Colon Carcinoma Metastatic in the Brain (tissue), 2 donors: Measurements from ENCODE around the genes PDPR, EXOSC6, ST3GAL2 and IL34.

DNA sequence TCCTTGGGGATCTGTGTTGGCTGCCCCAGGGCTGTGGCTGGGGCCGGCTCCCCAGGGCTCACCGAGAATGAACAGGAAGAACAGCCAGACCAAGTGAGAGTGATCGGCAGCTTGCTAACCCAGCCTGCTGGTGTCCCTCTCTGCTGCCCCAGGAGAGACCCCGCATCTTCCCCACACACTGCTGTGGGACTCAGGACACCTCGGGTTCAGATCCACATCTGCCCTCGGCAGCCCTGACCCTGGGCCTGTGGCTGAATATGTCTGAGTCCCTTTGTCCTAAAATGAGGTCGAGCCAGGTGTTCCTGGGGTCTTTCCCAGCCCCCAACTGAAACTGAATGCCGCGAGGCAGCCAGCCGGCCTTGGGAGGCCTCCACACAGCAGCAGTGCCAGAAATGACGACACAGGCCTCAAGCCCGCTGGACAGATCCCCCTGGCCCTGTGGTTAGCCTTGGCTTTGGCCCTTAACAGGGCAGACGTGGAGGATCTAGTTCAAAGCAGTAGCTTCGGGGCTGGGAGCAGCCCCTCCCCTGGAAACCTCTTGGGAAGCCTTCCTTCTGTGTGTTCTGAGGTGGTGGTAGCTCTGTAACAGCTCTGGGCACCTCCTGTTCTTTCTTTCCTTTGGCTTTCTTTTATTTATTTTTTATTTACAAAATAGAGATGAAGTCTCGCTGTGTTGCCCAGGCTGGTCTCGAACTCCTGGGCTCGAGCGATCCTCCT, 23.8 kb upstream of the CLEC18A start:
- PRO-cap, 2 experiments, result no peak in any of the 2 experiments

DNA sequence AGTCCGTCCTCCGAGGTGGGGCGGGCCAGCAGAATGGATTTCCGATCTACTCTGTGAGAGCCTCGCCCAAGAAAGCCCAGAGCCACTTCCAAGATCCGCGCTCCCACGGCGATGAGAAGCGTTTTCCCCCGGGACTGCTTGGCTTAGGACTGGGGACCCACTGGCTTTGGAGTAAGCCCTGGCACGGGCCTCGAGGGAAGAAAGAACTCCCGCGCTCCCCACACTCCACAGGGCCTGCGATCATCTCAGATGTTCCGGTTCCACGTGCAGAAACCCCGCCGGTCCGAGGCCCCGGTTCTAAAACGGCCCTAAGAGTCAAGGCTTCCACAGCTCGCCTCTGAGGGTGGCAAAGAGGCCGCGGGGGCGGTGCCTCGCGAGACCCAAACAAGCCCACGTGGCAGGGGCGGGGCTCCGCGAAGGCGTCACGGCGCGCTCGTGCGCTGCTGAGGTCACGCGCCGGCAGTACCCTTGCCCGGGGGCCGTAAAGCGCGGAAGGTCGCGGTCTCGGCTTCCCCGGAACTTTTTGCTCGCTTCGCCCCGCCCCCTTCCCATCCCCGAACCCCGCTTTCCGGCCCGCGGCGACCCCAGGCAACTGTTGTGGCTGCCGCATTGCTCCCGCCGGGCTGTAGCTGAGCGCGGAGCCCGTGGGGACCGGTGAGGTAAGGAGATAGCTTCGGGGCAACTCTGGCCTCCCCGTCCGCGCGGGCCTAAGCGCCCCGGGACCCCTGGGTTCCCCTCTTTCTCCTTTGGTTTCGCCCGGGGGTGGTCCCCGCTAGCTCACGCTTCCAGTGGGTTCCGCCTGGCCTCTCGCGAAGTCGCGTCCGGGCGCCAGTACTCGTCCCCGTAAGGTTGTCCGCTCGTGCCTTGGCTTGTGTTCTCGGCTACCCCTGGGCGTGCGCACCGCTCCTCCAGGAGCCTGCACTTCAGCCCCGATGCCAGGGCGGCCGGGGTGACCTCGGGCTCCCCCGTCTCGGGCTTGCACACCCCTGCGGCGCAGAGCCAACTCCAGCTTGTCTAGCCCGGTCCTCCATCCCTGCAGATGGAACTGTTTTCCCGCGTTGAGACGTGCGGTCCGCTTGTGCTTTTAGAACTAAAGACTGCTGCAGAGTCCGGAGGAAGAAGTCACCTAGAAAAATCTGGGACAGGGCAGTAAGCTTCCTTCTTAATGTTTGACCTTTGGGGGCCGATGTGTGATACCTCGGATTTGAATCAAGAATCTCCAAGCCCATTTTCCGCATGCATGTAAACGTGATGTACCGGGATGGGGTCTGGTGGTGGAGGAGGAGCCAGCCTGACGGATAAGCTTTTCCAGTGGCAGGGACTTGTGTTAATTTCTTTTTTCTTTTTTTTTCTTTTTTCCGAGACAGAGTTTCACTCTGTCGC, at the start of gene PDPR:
Gene PDPR, plus strand, starts transcription at position 551 of the 1,383 bp plus-strand sequence.
- PRO-cap, 2 experiments, result peak in 1 of 2 experiments; most common plus-strand start position 462 of the sequence (in 1)

DNA sequence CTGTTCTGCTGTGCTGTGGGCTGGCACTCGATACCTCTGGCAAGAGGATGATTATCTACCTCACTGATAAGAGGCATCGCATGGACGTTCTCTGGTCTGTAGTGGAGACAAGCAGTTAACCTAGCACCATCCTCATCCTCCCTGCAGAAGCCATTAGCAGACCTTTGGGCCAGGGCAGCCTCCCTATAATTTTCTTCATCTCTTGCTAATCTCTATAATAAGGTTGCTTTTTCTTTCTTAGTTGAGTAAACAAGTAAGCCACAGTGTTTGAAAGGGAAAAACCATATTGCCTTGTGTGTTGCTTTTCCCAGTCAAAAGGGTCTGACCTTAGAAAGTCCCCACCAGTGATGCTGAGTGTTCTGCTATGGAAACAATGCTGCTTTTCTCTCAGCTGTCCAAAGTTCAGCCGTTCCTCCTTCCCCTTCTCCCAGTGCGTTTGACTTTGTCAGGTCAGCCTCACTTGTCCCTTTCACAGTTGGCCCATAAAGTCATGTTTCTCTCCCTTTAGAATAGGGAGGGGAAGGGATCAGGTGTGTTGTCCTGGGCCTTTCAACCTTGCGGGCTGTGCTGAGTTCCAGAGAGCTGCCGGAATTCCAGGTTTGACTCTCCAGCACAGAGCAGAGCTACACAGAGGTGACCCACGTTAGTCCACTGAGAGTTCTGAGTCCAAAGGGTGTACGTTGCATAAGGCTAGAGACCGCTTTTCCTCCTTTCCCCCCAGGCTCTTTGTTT, 16.0 kb upstream of the CLEC18C start:
- PRO-cap, 2 experiments, result no peak in any of the 2 experiments

GRCh38 chr16:70187905-70188481, 14.4 kb downstream of the CLEC18C start:
- PRO-cap, 2 experiments, result no peak in any of the 2 experiments

GRCh38 chr16:70198692-70199104, 25.1 kb downstream of the CLEC18C start:
- PRO-cap, 2 experiments, result no peak in any of the 2 experiments

DNA sequence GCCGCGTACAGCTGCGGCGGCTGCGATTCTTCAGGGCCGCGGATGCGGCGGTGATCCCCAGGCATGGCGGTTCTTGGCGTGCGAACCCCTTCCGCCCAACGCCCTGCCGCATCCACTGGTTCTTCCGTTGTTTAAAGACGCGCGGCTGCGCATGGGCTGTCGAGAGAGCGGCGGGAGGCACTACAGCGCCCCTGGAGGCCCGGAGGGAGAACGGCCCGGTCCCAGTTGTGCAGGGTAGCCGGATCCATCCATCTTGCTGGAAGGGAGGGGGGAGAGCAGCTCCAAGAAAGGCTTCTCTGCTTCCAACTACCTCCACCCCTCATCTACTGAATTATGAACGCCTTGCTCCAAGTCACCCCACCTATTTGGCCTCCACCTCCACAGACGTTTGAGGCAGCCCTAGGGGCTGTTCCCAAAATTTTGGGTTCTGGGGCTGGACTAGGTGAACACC, at the start of gene EXOSC6:
Gene EXOSC6, minus strand, starts transcription at position 105 of the 451 bp plus-strand sequence.
- PRO-cap, 2 experiments, result peak in 2 of 2 experiments; most common minus-strand start position 129 of the sequence (in 2)

- PRO-cap, 2 experiments, result no peak in any of the 2 experiments
Measured at GRCh38 chr16:70264671-70265246, 13.0 kb upstream of the EXOSC6 start.

GRCh38 chr16:70380228-70380400, 33.4 kb downstream of the DDX19A start:
- PRO-cap, 2 experiments, result no peak in any of the 2 experiments

DNA sequence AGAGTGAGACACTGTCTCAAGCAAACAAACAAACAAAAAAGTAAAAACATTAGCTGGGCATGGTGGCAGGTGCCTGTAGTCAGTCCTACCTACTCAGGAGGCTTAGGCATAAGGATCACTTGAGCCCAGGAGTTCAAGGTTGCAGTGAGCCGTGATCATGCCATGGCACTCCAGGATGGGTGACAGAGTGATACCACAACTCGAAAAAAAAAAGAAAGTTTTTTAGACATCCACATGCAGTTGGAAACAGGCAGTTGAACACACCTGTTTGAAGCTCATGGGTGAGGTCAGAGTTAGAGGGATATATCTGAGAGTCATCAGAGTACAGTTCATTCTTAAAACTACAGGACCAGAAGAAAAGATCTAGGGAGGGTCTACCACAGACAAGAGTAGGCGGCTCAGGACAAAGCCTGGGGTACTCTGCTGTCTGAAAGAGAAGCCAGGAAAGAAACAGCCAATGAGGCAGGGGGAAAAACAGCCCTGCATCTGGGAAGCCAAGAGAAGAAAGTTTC, 35.1 kb downstream of the ST3GAL2 start:
- PRO-cap, 2 experiments, result no peak in any of the 2 experiments

GRCh38 chr16:70422231-70422868, 16.6 kb downstream of the ST3GAL2 start:
- PRO-cap, 2 experiments, result peak in 1 of 2 experiments; most common minus-strand start chr16:70422651 (in 1)

DNA sequence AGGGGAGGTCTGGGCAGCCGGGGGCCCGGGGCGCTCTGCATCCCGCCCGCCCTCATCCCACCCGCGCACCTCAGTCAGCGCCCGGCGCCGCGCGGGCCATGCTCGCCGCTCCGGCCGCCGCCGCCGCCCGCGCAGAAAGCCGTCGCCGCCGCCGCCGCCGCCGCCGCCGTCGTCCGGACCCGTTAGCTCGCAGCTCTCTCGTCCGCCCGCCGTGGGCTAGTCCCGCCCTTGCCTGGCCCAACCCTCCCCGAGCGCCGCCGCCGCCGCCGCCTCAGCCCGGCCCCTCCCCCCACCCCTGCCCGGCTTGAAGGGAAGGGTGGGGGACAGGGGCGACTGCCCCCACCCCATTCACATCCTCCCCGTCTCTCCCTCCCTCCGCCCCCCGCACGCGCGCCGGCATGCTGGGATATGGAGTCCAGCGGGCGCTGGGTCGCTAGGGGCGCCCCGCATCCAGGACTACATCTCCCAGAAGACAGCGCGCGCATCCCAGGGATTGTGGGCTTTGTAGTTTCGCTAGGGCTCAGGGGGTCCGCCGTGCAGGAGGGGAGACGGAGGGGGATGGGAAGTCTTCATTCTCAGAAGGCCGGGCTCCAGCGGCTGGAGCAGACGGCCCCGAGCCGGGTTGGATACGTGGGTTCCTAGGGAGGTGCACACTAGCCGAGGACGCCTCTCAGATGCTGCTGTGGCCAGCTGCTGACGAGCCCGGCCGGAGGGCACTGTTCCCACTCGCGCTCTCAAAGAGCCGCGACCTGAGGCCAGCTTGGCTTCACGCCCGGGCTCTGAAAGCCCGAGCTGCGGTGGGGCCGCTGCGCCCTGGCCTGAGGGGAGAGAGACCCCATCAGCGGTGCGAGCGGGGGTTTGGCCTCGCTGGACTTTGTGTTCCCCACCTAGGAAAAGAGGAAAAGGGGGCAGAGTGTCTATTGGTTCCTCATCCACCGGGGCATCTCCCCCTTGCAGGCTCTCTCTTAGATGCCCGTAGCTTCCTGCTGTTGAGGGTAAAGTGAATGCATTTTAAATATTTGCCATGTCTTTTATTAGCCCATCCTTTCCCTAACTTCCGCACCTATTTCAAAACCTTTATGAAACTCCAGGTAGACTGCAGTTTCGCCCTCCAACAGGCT, at the start of gene ST3GAL2:
Gene ST3GAL2, minus strand, starts transcription at position 221 of the 1,121 bp plus-strand sequence.
- PRO-cap, 2 experiments, result peak in 2 of 2 experiments; most common plus-strand start position 683 of the sequence (in 1); most common minus-strand start position 184 of the sequence (in 1)

GRCh38 chr16:70526379-70527078, 2.9 kb downstream of the SF3B3 start:
- PRO-cap, 2 experiments, result no peak in any of the 2 experiments

DNA sequence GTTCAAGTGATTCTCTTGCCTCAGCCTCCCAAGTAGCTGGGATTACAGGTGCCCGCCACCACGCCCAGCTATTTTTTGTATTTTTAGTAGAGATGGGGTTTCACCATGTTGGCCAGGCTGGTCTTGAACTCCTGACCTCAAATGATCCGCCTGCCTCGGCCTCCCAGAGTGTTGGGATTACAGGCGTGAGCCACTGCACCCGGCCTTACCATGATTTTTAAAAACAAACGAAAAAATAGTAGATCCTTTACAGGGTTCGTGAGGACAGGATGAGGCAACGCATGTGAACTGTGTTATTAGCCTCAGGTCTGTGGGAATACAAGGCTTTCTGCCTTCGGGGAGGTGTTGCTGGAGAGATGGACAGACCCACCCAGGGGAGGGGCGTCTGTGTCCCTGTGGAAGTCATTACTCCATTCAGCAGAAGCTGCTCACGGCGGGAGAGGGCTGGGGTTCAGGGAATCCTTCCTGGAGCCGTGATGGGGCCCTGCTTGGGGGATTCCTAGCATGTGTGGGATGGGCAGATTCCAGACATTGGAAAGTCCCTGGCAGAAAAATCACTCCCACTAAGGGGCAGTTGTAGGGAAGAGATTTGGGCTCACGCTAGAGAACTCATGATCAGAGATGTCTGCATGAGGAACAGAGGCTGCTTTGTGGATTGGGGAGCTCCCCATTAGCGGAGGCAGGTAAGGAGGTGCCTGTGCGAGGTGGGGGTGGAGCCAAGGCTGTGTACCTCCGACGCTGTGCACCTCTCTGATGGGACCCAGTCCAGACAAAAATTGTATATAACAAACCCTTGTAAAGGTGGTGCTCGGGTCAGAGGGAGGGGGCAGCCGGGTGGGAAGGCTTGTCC, 56.4 kb upstream of the IL34 start:
- PRO-cap, 2 experiments, result no peak in any of the 2 experiments

- PRO-cap, 2 experiments, result no peak in any of the 2 experiments
Measured at GRCh38 chr16:70646107-70647002, at the start of gene IL34. Gene IL34 (plus strand): TSS chr16:70646559.

GRCh38 chr16:70693068-70693657, 7.3 kb upstream of the MTSS2 start:
- PRO-cap, 2 experiments, result no peak in any of the 2 experiments

GRCh38 chr16:70724620-70725766, 39.1 kb upstream of the MTSS2 start:
- PRO-cap, 2 experiments, result no peak in any of the 2 experiments

DNA sequence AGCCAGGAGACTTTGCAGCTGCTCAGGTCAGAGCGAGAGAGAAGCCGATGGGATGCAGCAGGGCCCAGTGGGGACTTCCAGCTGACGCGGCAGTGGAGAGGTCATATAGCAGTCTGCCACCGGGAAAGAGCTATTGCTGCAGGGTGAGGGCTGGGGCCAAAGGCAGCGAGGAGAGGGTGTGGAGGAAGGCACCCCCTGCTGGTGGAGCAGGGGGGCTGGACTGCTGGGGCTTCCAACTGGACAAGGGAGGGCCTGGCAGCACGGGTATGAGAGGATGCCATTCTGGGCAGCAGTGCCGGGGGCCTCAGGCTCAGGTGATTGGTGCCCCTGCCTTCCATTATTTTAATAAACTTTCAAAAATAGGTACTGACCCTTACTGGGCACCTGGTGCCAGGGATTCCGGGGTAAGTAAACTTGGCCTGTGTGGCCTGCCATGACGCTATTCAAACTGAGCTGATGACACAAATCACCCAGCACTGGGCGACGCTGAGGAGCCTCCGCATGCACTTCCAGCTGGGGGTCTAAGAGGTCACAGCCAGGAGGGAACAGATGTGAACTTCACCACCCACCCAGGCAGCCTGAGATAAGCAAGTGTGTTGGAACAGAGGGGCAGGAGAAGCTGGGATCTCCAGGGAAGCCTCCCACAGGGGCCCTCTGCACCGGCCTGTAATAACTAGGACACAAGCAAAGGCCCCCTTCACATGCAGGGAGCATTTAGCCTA, 52.7 kb upstream of the MTSS2 start:
- PRO-cap, 2 experiments, result no peak in any of the 2 experiments

DNA sequence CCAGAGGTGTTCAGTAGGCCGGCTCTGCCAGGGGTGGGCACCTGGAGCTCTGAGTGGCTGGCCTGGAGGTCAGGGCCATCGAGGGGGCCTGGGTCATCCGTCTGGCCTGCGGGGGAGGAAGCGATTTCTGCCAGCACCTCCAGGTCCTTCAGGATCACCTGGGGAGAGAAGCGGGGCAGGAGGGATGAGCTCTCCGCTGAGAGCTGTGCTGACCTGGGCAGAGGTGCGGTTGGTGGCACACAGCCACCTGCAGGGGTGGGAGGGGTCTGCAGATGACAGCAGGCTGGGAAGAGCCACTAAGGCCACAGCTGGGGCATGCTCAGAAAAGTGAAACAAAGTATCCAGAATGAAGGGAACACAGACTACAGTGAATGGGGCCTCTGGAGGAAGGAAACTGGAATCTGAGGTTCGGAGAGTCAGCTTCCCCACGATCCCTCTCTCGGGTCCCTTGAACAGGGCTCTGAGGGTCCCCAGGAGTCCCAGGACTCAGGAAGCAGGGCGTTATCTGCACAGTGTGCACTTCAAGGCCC, 56.5 kb downstream of the VAC14 start:
- PRO-cap, 2 experiments, result no peak in any of the 2 experiments

DNA sequence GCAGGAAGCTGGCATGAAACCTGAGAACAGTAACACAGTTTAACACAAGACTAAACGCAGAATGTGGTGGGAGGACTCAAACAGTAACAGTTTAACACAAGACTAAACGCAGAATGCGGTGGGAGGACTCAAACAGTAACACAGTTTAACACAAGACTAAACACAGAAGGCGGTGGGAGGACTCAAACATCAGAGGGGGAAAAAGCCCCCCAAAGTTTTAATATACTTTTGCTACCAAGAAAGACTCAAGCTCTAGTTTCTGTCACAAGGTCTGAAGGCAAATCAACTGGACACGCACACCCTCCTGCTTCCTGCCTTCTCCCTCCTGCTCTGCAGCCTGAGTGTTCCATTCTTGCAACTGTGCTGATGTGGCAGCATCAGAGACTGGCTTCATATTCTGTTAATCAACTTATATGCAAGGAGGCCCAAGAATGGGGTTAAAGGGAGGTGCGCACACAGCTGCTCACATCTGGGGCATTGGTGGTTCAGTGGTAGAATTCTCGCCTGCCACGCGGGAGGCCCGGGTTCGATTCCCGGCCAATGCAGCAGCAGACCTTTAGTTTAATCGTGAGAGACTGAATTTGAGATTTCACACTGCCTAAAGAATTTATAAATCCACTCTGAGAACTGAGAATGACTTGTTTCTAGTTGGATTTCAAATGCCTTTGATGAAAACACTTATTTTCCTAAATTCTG, 11.8 kb downstream of the VAC14 start:
- PRO-cap, 2 experiments, result no peak in any of the 2 experiments

- PRO-cap, 2 experiments, result no peak in any of the 2 experiments
Measured at GRCh38 chr16:71287271-71287782, 1.9 kb downstream of the CMTR2 start.